ENCODE results near the gene GPR137B.

GRCh38 chr1:235078702-235079379 is 49.8 kb downstream of the TOMM20 start:
- RRBS, result no CpG with 5 or more reads among the region's 7 CpGs

DNA sequence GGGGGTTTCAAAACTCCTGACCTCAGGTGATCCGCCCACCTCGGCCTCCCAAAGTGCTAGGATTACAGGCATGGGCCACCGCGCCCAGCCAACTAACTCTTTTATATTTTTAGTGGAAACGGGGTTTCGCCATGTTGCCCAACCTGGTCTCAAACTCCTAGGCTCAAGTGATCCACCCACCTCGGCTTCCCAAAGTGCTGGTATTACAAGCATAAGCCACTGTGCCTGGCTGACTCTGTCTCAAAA is 26.2 kb downstream of the ARID4B start:
- RRBS, result no CpG with 5 or more reads among the region's 7 CpGs

DNA sequence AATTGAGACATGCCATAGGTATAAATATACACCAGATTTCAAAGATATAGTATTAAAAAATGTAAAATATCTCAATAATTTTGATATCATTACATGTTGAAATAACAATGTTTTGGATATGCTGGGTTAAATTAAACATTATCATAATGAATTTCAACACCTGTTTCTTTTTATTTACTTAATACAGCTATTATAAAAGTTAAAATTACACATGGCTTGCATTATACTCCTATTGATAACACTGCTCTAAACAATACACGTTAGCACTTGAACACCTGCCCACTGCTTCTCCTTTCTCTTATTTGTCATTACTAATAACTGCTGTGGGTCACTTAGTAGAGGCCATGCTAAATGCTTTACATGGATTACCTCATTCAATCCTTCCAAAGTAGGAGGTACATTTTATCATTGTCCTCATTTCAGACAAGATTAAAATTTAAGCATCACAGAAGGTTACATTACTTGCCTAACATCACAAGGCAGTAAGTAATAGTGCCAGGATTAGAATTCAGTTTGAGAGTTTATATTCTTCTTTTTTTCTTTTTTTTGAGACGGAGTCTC is 25.5 kb downstream of the ARID4B start:
- RRBS, result no CpG with 5 or more reads among the region's 2 CpGs

- RRBS, result no CpG with 5 or more reads among the region's 2 CpGs
Measured at GRCh38 chr1:235307325-235307650, 20.7 kb downstream of the ARID4B start.

DNA sequence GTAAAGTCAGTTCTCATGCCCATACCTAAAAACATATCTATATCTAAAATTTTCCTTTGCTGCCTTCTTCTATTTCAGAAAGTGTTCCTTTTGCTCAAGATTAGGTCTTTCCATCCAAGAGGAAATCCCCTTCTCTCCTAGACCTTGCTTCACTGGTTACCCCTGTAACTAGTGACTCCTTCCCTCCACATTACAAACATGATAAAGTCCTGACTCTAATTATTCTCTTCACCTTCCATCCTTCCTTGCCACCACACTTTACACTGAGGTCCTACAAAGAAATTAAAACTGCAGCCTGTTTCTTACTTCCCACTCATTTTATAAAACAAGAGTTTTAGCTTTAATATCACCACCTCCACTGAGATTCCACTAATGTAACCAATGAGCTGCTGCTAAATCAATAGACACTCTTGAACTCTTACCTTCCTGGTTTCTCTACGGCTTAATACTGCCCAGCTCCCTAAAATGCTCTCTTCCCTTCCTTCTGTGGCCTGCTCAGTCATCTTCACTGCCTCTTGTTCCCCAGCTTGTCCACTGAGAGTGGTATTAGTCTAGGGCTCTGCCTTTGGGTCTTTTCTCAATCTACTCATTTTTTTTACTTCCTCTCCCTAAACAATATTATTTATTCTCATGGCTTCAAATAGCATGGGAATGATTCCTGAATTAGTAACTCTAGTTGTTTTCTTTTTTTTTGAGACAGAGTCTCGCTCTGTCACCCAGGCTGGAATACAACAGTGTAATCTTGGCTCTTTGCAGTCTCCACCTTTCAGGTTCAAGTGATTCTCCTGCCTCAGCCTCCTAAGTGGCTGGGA is 14.5 kb downstream of the B3GALNT2 start:
- RRBS, result no CpG with 5 or more reads among the region's 2 CpGs

DNA sequence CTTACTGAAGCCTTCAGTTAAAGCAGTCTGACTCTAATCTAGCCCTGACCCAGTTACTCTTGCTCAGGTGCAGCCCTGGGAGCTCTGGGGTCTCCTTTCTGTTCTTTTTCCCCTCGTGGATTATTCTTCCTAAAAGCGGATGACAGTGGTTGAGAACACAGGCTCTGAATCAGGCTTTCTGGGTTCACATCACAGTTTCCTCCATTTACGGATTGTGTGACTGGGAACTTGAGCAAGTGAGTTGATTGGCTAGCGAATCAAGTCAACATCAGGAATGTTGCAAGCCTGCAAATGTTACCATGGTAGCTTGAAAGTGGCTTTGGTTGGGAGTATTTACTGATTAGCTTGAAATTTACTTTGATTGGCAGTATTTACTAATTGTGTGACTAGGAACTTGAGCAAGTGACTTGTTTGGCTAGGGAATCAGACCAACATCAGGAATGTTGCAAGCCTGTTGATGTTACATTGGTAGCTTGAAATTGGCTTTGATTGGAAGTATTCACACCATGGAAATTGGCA is 22.8 kb upstream of the B3GALNT2 start:
- RRBS, result no CpG with 5 or more reads among the region's 4 CpGs

DNA sequence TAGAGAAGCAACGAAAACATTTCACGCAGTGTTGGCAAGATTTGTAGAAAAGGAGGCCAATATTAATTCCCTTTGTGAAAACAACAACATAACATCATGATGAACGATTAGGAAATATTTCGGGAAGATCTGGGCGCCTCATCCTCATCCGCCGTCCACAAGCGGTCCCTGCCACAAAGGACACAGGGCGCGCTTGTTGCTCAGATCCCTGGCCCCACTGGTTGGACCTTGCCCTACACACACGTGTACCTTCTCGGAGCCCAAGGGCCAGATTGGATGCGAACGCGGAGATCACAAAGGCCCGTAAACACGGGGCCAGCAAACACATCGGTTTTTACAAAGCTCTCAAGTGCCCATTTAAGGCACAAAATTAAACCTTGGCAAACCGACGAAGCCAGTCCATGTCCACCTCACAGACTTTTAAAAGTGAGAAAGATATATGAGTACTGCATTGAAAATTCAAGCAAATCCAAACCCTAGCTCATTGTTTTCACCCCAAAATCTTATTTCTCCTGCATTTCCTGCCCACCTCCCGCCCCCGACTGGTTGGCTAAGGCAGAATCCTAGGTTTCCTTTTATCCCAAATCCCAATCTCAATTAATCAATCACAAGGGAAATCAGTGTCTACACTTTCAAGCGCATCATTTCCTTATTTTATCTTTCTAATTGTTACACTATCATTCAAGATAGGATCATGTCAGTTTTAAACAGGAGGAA is 1.5 kb upstream of the GNG4 start:
- RRBS, result no CpG with 5 or more reads among the region's 23 CpGs

DNA sequence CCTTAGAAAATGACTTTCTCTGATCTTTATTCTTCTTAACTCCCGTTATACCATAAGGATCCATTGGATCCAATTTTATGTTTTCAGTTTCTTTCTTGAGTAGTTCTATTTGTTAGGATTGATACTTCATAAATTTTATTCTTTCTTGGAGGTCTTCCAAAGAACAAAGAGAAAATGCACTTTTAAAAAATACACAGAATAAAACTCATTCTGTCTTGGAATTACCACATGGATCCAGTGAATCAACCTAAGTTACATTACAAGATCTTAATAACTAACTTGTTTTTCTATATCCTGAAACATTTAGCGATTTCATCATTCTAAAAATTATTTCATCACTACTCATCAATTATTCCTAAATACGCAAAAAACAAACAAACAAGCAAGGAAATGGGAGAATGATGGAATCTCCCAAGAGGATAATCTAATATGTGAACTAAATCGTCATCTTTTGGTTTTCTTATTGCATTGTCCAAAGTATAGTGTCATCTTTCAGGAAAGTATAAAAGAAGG is 38.4 kb upstream of the GNG4 start:
- RRBS, result no CpG with 5 or more reads among the region's 4 CpGs

GRCh38 chr1:235938535-235939266 is 72.0 kb upstream of the LYST start:
- RRBS, result no CpG with 5 or more reads among the region's 7 CpGs

- RRBS, result no CpG with 5 or more reads among the region's 34 CpGs
Measured at GRCh38 chr1:235971365-235972393, 93.2 kb downstream of the NID1 start.

- RRBS, result no CpG with 5 or more reads among the region's 8 CpGs
Measured at GRCh38 chr1:236020282-236020673, 44.6 kb downstream of the NID1 start.

- RRBS, result no CpG with 5 or more reads among the region's 9 CpGs
Measured at GRCh38 chr1:236091582-236092165, 26.8 kb upstream of the NID1 start.

- RRBS, result no CpG with 5 or more reads among the region's 17 CpGs
Measured at GRCh38 chr1:236120546-236121393, 21.6 kb upstream of the GPR137B start.

GRCh38 chr1:236141850-236142656 is at the start of gene GPR137B:
Gene GPR137B, plus strand, starts transcription at chr1:236142539.
- RRBS, result 1% methylated on average over 35 of the region's 110 CpGs

DNA sequence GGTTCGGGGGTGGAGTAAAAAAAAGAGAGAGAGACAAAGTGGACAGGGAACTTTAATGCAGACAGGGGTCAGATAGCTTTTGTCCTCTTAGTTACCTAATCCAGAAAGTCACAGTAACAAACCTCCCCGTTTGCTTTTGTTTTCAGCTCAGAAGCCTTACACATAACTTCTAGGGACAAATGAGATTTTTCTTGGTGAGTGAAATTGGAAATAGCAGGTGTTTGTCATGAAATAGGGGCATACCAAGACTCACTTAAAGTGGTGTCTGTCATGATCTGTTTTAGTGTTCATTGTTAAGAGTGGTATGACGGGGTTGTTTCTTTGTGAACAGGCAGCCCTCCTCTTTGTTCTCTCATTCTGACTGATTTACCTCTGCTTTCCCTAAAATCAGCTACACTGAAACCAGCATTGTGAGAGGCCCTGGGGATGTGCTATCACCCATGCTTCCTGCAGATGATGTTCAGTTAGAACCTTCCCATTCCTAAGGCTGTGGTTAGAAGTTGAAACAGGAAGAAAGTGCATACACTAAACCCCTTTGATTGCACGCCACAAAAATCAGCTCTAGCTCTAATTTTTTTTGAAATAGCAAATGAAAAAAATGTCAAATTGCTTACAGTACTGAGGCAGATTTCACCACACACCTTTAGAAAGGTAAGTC is 2.6 kb upstream of the ERO1B start:
- RRBS, result no CpG with 5 or more reads among the region's 4 CpGs

DNA sequence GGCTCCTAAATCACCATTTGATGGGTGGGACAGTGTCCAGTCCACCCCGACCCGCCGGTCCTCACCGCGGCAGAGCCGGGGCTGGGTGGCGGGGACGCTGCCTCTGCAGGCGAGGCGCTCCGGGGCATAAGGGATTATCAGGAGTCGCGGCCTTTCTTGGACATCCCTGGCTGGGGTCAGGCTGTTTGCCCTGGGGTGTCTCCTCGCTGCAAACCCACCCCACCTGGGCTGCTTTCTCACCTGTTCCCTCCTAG is 305 bp downstream of the LGALS8 start:
- RRBS, result 2% methylated on average over 6 of the region's 14 CpGs

GRCh38 chr1:236545814-236547041 is 22.4 kb downstream of the LGALS8 start:
- RRBS, result no CpG with 5 or more reads among the region's 7 CpGs

DNA sequence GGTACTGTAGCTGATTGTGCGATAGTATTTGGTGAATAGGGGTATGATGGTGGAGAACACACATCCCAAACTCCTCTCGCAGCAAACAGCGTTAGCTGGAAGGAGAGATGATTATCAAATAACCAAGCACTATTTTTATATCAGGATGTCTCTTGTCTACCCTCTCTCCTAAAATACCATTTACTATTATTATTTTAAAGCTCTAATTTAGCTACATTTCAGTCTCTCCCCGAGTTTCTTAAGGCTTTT is 1.4 kb downstream of the ACTN2 start:
- RRBS, result no CpG with 5 or more reads among the region's 4 CpGs

DNA sequence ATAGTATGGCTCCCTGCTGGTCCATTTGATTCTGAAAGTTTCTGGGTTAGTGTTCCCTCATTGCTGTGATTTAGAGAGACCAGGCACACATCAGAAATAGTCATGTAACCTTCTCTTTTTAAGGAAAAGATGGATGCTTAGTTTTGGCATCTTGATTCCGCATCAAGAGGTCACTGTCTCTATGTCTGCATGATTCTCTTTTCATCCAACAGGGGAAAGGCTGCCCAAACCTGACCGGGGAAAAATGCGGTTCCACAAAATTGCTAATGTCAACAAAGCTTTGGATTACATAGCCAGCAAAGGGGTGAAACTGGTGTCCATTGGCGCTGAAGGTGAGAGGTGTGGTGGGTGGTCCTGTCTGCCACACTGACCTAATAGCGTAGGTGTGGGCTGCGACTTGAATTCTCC is 32.4 kb downstream of the ACTN2 start:
- RRBS, result no CpG with 5 or more reads among the region's 6 CpGs

- RRBS, result no CpG with 5 or more reads among the region's 7 CpGs
Measured at GRCh38 chr1:236796200-236796428, 1.0 kb downstream of the MTR start.